Vermiform appendix (tissue), 1 donor: ENCODE measurements around the genes MS4A5, SLC15A3 and PGA4.

GRCh38 chr11:60429335-60429852 is at the start of gene MS4A5:
Gene MS4A5, plus strand, starts transcription at chr11:60429572.
- PRO-cap: no peak

- PRO-cap: no peak
These were observed 1.3 kb downstream of the CCDC86 start for GRCh38 chr11:60843077-60843727.

DNA sequence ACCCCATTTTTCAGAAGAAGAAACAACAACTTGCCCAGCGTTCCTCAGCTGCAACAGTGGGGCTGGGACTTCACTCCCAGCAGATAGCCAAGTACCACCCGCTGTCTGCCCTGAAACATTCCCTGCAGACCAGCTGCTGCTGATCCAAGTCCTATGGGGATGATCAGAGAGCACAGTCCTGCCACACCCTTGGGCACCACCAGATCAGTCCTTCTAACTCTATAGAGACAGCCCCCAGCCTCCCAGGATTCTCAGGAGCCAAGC is 619 bp downstream of the PTGDR2 start:
- PRO-cap: no peak

DNA sequence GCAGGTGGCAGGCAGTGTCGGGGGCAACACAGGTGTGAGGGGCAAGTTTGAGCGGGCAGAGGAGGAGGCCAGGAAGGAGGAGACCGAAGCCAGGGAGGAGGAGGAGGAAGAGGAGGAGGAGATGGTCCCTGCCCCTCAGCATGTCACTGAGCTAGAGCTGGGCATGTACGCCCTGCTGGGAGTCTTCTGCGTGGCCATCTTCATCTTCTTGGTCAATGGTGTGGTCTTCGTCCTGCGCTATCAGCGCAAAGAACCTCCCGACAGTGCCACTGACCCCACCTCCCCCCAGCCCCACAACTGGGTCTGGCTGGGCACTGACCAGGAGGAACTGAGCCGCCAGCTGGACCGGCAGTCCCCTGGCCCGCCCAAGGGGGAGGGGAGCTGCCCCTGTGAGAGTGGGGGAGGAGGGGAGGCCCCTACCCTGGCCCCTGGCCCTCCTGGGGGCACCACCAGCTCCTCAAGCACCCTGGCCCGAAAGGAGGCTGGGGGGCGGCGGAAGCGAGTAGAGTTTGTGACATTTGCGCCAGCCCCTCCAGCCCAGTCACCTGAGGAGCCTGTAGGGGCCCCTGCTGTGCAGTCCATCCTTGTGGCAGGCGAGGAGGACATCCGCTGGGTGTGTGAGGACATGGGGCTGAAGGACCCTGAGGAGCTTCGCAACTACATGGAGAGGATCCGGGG is 12.1 kb downstream of the TMEM132A start:
- PRO-cap: no peak

GRCh38 chr11:60951566-60952424 is at the start of gene SLC15A3:
Gene SLC15A3, minus strand, starts transcription at chr11:60952176.
- PRO-cap: bidirectional peak, plus-strand start at chr11:60952262, minus-strand start at chr11:60952166

DNA sequence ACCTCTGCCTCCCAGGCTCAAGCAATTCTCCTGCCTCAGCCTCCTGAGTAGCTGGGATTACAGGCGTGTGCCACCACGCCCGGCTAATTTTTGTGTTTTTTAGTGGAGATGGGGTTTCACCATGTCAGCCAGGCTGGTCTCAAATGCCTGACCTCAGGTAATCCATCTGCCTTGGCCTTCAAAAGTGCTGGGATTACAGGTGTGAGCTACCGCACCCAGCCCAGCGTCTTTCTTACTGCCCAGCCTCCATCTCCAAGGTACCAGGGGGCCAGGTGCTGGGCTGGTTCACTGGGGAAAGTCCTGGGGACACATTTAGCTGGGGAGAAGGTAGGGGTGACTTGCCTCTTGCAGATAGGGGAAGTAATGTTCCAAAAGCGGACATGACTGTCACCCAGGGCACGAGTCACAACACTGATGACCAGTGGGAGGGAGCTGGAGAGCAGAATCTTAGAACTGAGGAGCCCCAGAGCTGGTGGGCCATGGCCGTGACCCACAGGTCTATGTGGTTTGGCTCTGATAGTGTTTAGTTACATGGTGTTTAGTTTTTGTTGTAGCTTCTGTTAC is 2.4 kb upstream of the SLC15A3 start:
- PRO-cap: no peak

DNA sequence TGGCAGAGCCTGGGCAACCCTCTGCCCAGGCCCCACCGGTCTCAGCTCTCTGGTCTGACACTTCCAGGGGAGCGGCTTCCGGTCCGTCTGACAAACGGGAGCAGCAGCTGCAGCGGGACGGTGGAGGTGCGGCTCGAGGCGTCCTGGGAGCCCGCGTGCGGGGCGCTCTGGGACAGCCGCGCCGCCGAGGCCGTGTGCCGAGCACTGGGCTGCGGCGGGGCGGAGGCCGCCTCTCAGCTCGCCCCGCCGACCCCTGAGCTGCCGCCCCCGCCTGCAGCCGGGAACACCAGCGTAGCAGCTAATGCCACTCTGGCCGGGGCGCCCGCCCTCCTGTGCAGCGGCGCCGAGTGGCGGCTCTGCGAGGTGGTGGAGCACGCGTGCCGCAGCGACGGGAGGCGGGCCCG is 36.0 kb downstream of the CD6 start:
- PRO-cap: no peak

GRCh38 chr11:61041926-61042600 is 60.2 kb upstream of the CD5 start:
- PRO-cap: bidirectional peak, plus-strand start at chr11:61042408, minus-strand start at chr11:61042266

- PRO-cap: bidirectional peak, plus-strand start at chr11:61083352, minus-strand start at chr11:61083304
These were observed 19.1 kb upstream of the CD5 start for GRCh38 chr11:61083178-61083523.

- PRO-cap: no peak
These were observed 1.0 kb upstream of the VPS37C start for GRCh38 chr11:61162039-61162897.

DNA sequence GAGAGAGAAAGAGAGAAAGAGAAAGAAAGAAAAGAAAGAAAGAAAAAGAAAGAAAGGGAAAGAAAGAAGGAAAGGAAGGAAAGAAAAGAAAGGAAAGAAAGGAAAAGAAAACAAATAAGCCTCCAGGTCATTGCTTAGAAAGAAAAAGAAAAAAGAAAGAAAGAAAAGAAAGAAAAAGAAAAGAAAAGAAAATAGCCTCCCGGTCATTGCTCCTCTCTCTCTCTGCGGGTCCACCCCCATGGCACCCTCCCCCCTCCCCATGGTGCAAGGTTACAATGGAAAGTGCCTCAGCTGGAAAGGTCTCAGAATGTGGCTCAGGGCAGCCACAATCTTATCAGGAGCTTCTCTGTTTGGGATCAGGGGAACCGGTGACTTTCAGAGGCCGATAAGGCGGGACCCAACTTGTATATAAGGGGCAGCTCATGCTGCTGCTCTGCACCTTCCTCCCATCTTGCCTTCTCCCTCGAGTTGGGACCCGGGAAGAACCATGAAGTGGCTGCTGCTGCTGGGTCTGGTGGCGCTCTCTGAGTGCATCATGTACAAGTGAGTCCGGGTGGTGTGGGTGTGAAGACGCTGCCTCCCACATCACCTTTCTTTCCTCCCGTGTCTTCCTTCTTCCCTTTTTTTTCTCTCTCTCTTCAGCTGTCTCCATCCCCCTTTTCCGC is at the start of gene PGA4:
TSS of gene PGA4 (plus strand) at position 434 of the 665 bp plus-strand sequence.
- PRO-cap: no peak

DNA sequence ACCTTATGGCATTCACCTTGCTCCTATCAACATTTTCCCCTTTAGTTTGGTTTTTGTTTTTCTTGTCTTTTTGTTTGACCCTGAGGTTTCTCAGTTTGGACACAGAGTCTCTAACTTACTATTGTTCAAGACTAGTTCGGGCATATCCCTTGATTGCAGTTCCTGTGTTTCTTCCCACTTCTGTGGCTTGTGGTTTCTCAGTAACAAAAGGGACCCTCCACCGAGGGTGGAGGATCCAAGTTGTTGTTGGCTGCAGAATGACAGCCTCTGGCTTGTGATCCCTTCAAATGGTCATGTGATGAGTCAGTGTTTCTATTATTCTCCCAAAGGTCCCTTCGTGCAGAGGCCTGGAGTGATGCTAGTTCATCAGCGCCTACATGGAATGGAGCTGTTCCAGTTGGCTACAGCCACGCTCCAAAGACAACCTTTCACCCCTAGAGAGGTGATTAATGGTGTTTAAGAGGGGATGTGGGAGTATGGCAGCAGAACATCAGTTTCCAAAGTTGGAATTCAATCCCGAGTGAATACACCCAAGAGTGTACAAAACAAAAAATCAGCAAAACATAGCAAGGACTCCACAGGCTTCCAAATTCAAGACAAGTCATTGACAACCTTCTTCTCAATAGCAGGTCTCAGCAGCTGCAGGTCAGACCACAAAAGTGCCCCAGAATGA is 2.7 kb upstream of the VWCE start:
- PRO-cap: no peak

DNA sequence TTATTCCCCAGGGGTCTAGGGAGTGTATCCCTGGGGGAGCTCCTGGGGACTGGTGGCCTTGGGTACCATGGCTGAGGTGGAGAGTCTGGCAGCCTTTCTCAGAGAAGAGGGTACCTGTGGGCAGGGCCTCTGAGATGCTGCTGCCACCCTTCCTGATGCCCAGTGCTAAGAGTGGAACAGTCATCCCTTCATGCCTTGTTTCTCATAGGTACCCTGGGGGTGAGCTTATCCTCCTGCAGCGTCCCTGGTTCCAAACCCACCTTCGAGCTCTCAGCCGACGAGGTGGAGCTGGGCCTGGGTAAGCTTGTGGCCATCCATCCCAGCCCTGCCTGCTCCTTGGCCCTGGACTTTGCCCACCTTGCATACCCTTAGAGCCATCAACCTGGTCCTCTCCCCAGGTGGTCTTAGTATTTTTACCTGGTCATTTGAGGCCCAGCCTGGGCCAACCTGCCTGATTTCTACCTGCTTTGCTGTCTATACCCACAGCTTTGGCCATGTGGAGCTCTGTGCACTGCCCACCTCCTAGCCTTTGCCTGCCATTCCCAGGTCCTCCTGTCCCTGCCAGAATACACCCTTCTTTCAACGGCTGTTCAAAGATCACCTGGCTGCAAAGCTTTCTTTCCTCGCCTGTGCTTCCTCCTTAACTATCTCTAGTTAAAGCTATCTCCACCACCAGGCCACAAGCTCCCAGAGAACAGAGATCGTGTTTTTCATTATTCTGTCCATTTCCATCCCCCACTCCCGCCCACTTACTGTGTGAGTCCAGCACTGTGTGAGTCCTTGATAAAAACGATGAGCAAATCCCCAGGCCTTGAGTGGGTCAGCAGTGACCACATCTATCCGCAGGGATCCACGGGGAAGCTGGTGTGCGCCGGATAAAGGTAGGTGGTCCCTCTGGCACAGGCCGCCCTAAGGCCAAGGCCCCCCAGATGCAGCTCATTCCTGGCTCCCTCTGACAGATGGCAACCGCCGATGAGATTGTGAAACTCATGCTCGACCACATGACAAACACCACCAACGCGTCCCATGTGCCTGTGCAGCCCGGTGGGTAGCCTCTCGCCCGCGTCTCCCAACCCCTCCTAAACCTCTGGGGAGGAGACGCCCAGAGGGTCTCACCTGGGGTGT is 8.9 kb downstream of the TKFC start:
- PRO-cap: no peak

DNA sequence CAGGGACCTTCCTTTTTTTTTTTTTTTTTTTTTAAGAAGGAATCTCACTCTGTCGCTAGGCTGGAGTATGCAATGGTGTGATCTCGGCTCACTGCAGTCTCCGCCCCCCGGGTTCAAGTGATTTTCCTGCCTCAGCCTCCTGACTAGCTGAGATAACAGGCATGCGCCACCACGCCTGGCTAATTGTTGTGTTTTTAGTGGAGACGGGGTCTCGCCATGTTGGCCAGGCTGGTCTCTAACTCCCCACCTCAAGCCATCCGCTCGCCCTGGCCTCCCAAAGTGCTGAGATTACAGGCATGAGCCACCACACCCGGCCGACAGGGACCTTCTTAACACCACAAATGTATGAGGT is 11.3 kb downstream of the TKFC start:
- PRO-cap: no peak

- PRO-cap: no peak
These were observed 7.4 kb downstream of the TMEM138 start for GRCh38 chr11:61369353-61370150.

DNA sequence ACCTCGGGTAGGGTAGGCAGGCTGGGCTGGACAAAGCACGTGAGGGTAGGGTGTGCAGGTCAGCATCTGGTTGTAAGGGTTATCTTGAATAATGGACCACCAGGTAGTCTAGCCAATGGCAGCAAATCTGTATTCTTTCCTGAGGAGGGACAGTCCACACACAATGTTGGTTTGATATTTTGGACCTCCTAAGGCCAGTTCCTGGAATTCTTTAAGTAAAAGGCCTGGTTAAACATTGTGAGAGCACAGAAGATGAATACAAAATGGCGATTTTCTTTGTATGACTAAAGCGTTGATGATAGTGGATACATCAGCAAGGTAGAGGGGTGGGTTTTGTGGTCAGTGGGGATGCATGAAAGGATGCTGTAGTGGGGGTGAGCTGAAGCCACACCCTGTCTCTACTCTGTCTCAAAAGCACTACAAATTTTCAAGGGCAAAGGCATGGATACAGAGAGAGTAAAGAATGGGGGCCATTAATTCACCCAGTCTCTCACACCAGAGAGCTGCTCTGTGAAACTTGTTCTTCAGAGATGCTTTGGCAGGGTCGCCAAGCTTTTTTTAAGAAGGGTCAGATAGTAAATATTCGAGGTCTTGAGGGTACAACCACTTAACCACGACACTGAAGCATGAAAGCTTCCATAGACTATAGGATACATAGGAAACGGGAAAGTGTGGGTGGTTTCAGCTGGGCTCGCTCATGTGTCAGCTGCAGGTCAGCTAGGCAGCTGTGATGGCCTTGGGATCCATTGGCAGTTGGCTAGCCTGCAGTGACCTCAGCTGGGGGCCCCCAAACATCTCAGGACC is 8.2 kb downstream of the TMEM138 start:
- PRO-cap: no peak

- PRO-cap: unidirectional peak, plus-strand start at chr11:61429490
These were observed 692 bp downstream of the CPSF7 start for GRCh38 chr11:61428935-61429631.

DNA sequence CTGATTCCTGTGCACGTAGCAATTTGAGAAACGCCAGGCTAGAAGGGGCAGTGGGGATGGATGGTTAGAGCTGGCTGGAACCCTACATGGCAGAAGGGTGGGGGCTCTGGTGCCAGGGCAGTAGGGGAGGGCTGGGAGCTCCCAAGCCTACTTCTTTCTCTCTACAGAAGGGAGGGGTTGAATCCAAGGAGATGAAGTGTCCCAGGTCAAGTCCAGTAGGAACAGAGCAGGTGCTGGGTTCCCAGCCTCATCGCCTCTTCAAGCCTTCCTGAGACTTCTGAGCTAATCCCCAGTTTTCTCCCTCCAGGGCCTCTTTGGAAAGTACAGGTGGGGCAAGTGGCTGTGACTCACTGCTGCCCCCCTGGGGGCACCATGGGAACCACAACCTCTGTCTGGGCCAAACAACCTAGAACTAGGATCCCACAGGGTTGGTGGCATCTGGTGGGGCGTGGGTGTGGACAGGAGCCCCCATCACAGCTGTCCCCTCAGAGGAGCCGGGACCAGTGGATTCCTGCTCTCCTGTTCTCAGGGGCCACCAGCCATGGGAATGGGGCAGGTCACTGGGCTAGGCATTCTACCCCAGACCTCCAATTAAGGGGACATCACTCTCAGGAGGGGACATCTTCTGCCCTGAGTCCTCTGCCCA is 23.6 kb downstream of the LRRC10B start:
- PRO-cap: no peak

- PRO-cap: no peak
These were observed 26.8 kb downstream of the LRRC10B start for GRCh38 chr11:61535301-61535886.

DNA sequence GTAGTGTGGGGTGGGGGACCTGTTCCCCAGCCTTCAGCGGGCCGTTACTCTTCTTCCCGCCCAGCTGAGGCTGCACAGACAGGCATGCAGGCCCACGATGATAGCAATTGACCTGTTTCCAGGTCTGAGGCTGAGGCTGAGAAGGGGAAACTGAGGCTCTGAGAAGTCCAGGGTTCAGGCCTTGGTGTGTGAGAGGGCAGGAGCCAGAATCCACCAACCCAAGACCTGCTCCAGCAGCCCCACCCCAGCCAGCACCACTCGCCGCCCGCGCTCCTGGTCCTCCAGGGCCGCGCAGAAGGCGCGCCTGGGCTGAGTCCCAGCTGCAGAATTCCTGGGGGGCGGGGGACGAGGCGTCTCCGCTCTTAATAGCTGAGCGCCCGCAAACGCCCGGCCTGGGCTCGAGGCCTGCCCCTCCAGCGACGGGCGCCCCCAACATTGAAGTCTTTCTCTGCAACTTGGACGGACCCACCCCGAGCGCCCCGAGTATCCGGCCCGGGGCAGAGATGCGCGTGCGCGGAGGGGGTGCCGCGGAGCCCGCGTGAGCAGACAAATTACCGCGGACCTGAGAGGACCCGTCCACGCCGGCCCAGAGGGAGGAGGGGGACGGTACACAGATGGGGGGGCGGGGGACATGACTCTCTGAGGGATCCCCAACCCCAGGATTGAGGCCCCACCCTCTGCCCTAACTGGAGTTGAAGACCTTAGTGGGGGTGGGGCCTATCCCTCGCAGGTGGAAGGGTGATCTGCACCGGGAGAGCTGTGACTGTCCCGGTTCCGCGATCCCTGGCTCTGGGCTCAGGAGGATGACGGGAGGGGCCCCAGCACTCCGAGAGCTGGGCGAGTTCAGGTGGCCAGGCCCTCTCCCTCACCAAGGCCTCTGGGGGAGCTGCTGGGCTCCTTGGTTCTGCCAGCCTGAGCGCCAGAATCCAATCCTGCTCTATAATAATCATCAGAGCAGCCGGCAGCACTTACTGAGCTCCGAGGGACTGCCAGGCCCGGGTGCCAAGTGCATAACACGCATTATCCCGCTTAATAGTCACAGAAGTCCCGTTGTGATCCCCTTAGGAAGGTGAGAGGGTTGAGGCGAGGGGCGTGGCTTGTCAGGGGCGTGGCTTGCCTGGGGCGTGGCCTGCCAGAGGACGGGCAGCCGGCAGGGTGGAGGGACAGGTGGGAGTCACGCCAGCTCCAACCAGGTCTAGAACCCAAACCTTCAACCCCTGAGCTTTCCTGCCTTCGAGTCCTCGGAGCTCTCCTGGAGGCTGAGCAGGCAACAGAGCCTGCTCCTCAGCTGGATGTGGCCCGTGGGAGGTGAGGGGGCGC is 6.9 kb upstream of the SYT7 start:
- PRO-cap: no peak